Renal cortical epithelial cell (primary cell): ENCODE results near the genes TESMIN and SMIM38.

- RRBS: 1% methylated on average over 16 of the region's 85 CpGs
Measured at GRCh38 chr11:68460882-68461967, 673 bp downstream of the PPP6R3 start.

GRCh38 chr11:68547963-68548362 lies 87.4 kb downstream of the PPP6R3 start:
- RRBS: no CpG with 5 or more reads among the region's 4 CpGs

GRCh38 chr11:68600127-68600640 lies 84.2 kb upstream of the GAL start:
- RRBS: no CpG with 5 or more reads among the region's 9 CpGs

- RRBS: no CpG with 5 or more reads among the region's 22 CpGs
Measured at GRCh38 chr11:68704814-68705501, 20.6 kb downstream of the GAL start.

DNA sequence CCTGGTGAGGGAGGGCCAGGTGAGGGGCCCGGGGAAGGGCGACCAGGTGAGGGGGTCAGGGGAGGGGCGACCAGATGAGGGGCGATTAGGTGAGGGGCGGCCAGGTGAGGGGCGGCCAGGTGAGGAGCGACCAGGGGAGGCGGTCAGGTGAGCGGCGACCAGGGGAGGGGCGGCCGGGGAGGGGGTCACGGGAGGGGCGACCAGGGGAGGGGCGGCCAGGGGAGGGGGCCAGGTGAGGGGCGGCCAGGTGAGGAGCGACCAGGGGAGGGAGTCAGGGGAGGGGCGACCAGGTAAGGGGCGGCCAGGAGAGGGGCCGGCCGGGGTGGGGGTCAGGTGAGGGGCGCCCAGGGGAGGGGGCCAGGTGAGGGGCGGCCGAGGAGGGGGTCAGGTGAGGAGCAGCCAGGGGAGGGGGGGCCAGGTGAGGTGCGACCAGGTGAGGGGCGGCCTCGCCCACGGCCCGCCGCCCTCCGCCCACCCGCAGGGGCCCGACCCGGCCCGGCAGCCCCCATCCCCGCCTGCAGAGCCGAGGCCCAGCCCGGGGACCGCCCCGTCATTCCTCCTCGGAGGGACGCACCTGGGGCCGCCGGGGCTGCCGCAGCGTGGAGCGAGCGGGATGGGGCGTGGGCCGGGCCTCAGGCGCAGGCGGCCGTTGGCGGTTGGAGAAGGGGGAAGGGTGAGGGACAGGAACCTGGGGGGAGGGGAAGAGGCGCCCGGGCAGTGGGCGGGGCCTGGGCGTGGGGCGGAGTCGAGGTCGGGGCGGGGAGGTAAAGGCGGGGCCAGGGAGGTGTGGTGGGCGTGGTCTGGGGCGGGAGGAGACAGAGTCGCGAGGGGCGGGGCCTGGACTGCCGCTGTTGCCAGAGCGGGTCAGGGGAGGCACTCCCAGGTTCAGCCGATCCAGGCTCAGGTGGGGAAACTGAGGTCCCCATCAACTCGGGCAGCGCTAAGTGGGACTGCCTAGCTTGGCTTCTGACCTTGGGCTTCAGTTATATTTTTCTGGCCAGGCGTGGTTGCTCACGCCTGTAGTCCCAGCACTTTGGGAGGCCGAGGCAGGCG lies at the start of gene TESMIN:
Gene TESMIN, minus strand, starts transcription at position 675 of the 1,053 bp plus-strand sequence.
- RRBS: 1% methylated on average over 20 of the region's 77 CpGs

GRCh38 chr11:68835690-68836334 lies 5.9 kb downstream of the CPT1A start:
- RRBS: no CpG with 5 or more reads among the region's 7 CpGs

- RRBS: 3% methylated on average over 21 of the region's 59 CpGs
Measured at GRCh38 chr11:68843637-68844501, 2.2 kb upstream of the CPT1A start.

- RRBS: no CpG with 5 or more reads among the region's 11 CpGs
Measured at GRCh38 chr11:69001940-69002643, 11.0 kb downstream of the MRGPRF start.

GRCh38 chr11:69095409-69096368 lies 47.0 kb downstream of the TPCN2 start:
- RRBS: 64% methylated on average over 5 of the region's 22 CpGs

DNA sequence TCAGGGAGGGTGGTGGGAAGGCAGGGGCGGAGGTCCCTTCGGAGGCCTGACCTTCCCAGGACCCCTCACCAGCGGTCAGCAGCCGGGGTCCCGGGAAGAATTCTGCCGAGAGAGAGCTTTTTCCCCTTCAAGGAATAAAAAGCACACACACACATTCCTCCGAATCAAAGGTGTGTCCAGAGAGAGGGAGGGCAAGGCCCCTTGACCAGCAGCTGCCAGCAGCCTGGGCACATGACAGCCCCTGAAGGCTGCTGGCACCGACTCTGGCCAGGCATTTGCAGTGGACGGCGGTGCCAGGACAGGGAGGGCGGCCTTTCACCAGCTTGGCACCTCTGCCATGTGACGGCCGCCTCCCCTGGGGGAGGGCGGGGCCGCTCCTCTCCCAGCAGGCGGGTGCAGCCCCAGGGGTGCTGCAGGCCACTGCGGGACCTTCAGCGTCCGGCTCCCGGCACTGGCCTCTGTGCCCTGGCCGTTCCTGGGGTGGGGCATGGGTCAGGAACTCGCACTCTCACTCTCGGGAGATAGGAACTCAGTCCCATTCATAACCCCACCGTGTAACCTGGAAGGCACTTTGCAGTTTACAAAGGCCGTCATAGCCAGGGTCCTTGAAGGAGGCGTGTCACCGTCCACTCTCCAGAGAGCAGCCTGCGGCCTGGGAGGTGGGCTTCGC lies 40.1 kb upstream of the SMIM38 start:
- RRBS: no CpG with 5 or more reads among the region's 29 CpGs

GRCh38 chr11:69155802-69156499 lies at the start of gene SMIM38:
TSS of gene SMIM38 (plus strand) at chr11:69155935.
- RRBS: 83% methylated on average over 1 of the region's 22 CpGs

DNA sequence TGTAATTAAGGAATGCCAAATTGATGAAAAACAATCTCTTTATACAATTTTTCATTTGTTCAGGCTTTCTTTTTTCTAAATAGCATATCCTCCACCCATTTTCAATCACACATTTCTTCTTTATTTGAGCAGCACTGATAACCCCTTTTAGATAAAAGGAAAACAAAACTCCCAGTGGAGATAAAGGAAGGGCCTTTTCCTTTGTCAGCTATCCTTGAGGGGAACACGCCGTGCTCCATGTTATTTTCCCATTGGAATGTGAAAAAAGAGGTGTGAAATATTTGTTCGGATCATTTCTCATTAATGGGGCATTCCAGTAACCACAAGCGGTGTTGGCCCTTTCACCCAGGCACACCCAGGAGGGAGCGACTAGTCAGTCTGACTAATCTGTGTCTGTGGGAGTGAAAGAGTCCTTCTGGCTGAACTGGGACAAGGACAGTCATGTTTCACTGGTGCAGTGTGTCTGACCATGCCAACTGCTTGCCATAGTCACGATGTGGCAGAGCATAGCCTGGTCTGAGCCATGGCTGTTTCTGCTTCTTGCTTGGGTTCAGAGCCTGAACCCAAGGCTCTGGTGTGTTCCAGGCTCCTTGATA lies 13.0 kb upstream of the MYEOV start:
- RRBS: no CpG with 5 or more reads among the region's 6 CpGs

DNA sequence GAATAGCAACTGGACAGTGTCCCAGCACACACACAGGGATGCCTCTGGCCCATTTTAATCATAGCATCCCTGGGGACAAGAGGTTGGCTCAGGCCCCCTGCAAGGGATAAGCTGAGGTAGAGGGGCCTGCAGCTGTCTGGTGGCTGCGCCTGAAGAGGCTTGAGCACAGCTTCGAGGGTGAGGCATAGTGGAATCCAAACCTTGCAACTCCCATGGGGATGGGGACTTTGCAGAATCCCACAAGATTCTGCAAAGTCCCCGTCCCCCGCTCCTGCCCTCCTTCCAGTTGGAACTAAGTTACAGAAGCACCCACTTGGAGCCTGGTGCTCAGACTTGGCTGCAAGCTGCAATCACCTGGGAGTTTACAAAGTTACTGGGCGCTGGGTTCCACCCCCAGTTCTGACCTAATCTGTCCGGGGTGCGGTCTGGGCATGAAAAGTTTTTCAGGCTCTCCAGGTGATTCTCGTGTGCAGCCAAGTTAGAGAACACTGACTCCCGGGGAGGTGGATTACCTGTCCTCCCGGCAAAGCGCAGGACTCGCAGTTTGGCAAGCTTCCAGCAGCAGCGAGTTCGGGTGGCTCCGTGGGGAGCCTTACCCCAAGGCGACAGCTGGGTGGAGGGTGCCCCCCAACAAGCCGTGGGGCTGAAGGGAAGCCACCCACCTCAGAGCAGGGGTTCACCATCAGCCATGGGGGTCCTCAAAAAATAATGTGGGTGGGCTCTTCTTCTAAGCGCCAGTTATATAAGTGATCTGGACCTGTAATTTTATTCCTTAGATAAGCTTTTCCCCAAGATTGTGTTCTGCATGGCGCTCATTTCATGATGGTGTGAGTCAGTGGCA lies 171.6 kb downstream of the MYEOV start:
- RRBS: 81% methylated on average over 4 of the region's 19 CpGs

GRCh38 chr11:69494390-69494899 lies 146.5 kb upstream of the CCND1 start:
- RRBS: 100% methylated on average over 2 of the region's 12 CpGs

DNA sequence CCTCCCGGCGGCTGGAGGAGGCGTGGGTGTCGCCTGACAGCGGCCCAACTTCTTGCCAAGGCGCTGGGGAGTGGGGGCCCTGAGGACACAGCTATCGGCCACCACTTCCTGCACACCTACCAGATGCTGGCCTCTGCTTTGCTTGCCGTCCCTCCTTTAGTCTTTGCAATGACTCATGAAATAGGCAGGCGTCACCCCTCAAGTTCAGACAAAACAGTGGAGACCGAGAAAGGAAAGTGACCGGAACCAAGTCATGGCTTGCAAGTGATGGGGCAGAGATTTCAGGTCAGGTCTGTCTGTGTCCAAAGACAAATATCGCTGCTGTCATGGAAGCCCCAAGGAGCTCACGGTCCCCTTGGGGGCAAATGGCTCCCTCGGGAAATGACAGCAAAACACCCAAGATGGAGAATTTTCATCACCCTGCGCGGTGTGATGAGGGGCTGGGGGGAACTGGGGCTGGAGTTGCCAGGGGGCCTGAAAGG lies 116.3 kb upstream of the CCND1 start:
- RRBS: no CpG with 5 or more reads among the region's 16 CpGs

- RRBS: under 1% methylated on average over 23 of the region's 56 CpGs
Measured at GRCh38 chr11:69641820-69642425, 967 bp downstream of the CCND1 start.

GRCh38 chr11:69643122-69643776 lies 2.3 kb downstream of the CCND1 start:
- RRBS: 2% methylated on average over 17 of the region's 68 CpGs

GRCh38 chr11:69666101-69666593 lies 9.0 kb downstream of the LTO1 start:
- RRBS: no CpG with 5 or more reads among the region's 23 CpGs

DNA sequence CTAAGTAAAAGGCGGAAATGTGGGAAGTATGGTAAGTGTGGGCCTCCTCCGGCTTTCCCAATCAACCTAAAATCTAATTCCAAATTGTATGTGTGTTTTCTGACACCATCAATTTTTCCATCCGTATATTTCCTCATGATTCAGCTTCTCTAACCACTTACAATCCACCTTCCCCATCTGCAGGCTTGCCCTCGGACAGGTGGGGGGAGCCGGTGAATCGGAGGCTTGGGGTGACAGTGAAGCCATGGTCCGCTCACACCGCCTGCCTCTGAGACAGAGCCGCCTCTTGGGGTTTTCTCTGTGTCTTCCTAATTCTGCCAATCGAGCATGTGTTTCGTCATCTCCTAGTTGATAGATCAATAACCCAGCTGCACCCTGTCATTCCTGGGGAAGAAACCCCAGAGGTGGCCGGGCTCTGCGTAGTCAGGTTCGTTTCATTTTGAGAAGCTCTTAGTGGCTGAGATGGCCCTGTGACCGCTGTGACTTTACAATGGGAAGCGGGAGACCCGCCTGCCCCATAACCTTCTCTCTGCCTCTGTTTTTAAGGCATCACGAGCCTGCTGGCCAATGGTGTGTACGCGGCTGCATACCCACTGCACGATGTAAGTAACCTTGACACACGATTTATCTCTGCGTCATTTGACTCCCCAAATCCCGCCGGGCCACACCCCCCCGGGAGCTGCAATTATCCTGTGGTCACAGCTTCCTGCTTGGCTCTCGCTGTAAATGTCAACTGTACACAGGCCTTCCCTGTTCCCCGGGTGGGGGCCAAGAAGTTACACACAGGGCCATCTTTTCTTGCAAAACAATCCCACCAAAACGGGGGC lies 33.3 kb downstream of the ANO1 start:
- RRBS: 12% methylated on average over 1 of the region's 29 CpGs

GRCh38 chr11:70128349-70129015 lies 50.4 kb downstream of the ANO1 start:
- RRBS: no CpG with 5 or more reads among the region's 18 CpGs